Brain (tissue), 1 donor: Measurements from ENCODE around the genes RCE1, PC, RPS6KB2 and CABP4.

DNA sequence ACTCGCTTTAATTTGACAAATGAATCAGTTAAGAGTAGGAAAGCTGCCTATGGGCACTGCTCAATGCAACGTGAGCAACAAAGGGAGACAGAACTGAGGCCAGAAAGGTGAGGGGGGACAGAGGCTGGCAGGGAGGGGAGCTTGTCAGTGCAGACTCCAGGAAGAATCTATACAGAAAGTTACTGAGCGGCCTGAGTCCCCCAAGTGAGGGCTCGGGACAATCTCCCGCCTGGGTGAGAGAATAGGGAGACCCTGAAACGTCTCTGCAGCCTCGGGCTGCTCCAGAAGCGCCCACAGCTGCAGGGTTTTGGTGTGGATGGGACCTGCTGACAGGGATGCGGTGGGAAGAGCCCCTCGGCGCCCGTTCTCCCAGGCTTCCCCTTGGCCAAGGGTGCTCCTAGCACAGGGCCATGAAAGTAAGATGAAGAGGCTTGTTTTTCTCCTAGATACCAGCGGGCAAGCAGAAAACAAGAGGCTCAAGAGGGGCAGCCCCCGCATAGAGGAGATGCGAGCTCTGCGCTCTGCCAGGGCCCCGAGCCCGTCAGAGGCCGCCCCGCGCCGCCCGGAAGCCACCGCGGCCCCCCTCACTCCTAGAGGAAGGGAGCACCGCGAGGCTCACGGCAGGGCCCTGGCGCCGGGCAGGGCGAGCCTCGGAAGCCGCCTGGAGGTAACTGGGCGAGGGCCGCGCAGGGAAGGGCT, 689 bp upstream of the RCE1 start:
- RRBS = 2% methylated on average over 11 of the region's 36 CpGs

- RRBS = 2% methylated on average over 37 of the region's 84 CpGs
Measured at GRCh38 chr11:66843114-66844014, at the start of gene RCE1. RCE1 (plus strand) TSS chr11:66843441.

DNA sequence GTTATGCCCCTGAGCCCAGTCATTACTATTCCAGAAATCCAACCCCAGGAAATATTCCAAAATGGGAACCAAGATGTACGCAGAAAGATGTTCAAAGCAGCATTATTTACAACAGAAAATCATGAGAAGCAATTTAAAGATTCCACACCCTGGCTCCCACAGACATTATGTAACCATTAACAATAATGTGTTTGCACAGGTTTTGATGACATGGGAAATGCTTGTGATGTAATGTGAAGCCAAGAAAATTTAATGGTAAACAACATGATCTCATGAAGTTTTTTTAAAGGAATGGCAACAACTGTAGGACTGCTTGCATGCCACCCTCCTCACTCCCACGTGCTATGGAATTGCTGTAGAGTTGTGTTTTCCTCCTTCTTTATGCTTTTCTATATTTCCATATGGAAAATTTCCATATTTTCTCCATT, 20.7 kb downstream of the LRFN4 start:
- RRBS = no CpG with 5 or more reads among the region's 2 CpGs

DNA sequence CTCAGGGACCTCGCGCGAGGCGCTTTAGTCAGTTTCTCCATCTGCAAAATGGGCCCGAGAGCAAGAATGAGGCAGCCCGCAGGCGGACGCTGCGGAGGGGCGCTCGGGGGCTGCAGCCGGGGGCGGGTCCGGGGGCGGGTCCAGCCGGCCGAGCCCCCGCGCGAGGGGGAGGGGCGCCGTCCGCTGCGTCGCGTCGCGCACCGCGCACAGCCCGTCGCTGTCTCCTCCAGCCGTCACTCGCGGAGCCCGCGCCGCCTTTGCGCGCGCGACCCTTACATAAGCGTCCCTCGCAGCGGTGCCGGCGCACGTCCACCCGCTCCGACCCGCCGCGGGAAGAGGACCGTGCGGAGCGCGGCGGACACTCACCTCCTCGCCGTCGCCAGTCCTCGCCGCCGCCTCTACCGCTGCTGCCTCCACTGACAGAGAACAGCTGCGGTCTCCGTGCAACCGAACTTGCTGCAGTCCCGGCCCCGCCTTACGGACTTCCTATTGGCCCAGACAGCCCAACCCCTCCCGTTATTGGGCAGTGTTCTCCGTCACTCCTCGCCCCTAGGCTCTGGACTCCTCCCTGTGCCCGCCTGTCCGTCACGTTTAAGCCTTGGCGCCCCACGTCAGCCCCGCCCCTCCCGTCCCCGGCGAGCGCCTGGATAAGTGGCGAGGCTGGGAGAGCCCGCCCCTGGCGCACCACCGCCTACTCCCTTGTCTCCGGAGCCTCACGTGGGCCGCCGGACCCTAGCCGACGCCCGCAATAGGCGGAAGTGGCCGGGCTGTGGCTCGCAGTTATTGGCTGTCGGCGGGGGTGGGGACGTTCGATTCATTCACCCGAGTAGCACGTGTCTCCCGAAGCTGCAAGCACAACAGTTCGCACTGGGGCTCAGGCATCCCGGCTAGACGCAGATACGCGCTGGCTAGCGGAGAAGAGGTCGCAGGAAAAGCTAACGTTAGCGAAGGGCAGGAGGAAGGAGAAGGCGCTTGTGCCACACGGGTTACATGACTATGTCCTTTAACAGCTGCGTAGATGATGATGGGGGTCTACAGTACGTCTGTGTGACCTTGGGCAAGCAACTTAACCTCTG, at the start of gene PC:
Gene PC, minus strand, starts transcription at position 428 of the 1,076 bp plus-strand sequence.
- RRBS = under 1% methylated on average over 12 of the region's 118 CpGs

- RRBS = no CpG with 5 or more reads among the region's 9 CpGs
Measured at GRCh38 chr11:67032825-67033365, 10.0 kb downstream of the SYT12 start.

GRCh38 chr11:67076135-67076671, 19.6 kb downstream of the RHOD start:
- RRBS = no CpG with 5 or more reads among the region's 7 CpGs

- RRBS = 100% methylated on average over 1 of the region's 12 CpGs
Measured at GRCh38 chr11:67077241-67077747, 20.6 kb downstream of the RHOD start.

- RRBS = no CpG with 5 or more reads among the region's 27 CpGs
Measured at GRCh38 chr11:67267217-67268002, 1.1 kb downstream of the GRK2 start.

DNA sequence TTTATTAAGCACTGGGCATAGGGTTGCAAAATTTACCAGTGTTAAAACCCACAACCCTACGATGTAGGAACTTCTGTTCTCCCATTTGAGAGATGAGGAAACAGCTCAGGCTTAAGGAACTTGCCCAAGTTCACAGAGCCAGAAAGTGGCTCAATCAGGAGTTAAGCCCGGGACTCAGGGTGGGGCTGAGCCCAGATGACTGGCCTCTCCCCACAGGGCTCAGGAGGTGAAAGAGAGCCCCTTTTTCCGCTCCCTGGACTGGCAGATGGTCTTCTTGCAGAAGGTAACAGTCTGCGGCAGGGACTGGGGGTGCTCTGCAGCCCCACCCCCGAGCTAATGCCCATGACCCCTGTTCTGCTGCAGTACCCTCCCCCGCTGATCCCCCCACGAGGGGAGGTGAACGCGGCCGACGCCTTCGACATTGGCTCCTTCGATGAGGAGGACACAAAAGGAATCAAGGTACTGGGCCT, 5.6 kb upstream of the ANKRD13D start:
- RRBS = no CpG with 5 or more reads among the region's 13 CpGs

GRCh38 chr11:67289102-67289262, 121 bp upstream of the ANKRD13D start:
- RRBS = 2% methylated on average over 17 of the region's 25 CpGs

DNA sequence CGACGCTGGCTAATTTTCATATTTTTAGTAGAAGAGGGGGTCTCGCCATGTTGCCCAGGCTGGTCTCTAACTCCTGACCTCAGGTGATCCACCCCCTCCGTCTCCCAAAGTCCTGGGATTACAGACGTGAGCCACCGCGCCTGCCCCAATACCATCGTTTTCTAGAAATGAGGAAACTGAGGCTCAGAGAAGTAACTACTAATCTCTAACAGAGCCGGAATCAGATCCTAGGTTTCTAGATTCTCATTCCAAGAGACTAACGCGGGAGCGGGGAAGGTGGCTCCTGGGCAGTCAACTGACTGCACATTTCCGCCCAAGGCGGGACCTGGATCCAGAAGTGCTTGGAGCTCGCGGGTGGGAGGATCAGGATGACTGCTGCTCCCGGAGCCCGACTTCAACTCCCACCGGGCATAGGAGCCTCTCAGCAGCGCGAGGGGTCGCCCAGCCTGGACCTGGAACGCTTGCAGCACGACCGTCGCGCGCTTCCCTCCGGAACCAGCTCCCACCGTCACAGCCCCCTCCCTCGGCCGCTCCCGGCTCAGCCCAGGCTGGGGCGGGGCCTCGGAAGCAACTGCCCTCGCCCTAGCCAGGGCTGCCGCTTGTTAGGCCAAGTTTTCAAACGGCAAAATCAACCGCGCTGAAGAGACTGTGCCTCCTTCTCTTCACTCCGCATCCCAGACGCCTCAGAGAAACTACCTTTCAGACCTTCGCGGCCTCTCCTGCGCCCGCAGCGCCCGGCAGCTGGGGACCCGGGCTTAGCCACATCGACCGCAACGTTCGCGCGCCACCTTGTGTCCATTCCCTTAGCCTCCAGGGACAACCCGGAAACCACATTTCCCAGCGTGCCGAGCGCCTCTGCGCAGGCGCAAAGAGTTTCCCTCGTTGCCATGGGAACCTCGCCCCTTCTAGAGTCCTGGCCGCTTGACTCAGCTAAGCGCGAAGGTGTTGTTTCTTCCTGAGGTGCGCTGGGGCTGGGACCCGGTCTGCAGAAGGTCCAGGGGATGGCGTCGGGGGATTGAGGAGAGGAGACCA, 13.9 kb downstream of the SSH3 start:
- RRBS = 1% methylated on average over 26 of the region's 70 CpGs

DNA sequence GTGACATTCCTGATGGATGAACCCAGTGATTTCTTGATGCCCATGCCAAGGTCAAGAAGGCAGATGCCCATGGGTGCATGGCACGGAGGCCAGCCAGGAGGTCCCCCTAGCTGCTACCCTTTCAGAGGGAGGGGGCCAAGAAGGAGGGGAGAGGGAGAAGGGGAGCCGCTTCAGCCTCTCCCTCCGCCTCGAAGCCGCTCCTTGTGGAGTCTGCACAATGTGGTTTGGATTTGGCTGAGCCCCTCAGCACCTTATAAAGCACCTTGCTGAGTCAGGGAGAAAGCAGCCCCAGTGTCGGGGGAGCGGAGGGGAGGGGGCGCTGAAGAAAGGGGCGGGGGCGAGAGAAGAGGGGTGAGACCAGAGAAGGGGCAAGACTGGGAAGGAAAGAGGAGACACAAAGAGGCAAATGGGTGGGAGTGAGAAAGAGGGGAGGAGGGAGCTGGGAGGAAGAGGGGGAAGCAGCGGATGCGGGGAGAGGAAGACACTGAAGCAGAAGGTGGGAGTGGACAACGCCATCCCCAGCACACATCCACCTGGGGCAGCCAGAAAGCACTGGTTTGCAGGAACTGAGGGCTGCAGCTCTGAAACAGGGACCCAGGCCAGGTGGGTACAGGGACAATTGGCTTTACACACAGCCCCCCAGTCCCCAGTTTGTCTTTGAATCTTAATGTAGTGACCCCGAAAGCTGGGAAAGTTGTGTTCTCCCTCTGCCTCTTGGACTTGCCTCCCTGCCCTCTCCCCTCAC, 2.3 kb upstream of the CLCF1 start:
- RRBS = no CpG with 5 or more reads among the region's 14 CpGs

- RRBS = 39% methylated on average over 3 of the region's 24 CpGs
Measured at GRCh38 chr11:67409635-67410540, 5.6 kb upstream of the CARNS1 start.

GRCh38 chr11:67420229-67421479, 5.2 kb downstream of the CARNS1 start:
- RRBS = 2% methylated on average over 18 of the region's 111 CpGs

- RRBS = 2% methylated on average over 15 of the region's 55 CpGs
Measured at GRCh38 chr11:67428035-67428698, at the start of gene RPS6KB2. RPS6KB2 (plus strand) TSS chr11:67428494.

GRCh38 chr11:67434547-67434952, 2.9 kb downstream of the PTPRCAP start:
- RRBS = no CpG with 5 or more reads among the region's 16 CpGs

DNA sequence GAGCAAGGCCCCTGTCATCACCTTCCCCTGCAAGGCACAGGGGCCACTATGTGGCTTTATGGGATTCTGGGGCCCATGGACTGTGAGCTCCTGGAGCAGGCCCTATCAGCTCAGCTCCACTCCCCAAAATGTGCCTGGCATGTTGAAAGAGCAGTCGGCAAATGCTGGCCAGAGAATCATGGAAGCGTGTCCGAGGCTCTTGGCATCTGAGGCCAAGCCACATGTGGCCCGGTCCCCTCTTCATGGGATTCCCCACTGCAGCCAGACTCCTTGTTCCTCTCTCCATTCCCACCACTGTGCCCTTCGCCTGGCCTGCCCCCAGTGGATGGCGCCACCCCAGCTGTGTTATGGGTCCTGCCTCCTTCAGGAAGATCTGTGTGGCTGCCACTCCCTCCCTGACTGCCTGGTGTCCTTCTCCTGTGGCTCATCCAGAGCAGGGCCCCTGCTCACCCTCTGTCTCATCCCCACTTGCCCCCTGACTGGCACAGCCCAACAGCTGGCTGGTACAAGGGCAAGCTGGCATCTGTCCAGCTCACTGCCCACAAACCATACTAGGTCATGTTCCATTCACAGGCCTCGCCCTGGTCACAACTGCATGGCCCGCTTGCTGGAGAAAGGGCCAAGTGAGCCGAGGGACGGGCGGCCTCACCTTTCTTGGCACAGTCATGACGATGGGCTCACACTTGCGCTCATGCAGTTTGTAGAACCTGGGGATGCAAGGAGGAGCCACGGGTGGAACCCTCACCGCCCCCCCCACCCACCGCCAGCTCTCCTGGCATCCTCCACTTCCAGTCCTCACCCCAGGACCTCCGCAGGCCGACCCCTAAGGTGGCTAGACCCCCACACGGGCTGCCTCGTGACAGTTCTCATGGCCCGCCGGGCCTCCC, 1.9 kb upstream of the PTPRCAP start:
- RRBS = 64% methylated on average over 1 of the region's 22 CpGs

DNA sequence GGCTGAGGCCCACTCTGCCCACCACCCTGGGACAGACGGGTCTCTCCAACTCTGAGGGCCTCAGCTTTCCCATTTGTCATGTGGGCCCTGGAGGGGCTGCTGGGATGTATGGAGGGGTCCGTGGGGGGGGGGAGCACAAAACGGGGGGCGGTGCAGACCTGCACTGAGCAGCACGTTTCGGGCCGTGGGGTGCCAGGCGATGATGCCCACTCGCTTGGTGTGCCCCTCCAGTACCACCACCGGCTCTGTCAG, 1.8 kb downstream of the CORO1B start:
- RRBS = no CpG with 5 or more reads among the region's 10 CpGs

GRCh38 chr11:67455020-67455476, at the start of gene CABP4:
CABP4 (plus strand) TSS chr11:67455354.
- RRBS = no CpG with 5 or more reads among the region's 4 CpGs

DNA sequence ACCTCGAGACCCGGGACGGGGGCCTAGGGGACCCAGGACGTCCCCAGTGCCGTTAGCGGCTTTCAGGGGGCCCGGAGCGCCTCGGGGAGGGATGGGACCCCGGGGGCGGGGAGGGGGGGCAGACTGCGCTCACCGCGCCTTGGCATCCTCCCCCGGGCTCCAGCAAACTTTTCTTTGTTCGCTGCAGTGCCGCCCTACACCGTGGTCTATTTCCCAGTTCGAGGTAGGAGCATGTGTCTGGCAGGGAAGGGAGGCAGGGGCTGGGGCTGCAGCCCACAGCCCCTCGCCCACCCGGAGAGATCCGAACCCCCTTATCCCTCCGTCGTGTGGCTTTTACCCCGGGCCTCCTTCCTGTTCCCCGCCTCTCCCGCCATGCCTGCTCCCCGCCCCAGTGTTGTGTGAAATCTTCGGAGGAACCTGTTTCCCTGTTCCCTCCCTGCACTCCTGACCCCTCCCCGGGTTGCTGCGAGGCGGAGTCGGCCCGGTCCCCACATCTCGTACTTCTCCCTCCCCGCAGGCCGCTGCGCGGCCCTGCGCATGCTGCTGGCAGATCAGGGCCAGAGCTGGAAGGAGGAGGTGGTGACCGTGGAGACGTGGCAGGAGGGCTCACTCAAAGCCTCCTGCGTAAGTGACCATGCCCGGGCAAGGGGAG, 461 bp downstream of the GSTP1 start:
- RRBS = 2% methylated on average over 17 of the region's 44 CpGs